ENCODE results near the genes RAB6C, AMER3 and CCDC74A.

GRCh38 chr2:128189477-128190070, 98.6 kb downstream of the UGGT1 start:
- RAMPAGE, long total RNA = no peak
- RRBS = no CpG with 5 or more reads among the region's 2 CpGs

DNA sequence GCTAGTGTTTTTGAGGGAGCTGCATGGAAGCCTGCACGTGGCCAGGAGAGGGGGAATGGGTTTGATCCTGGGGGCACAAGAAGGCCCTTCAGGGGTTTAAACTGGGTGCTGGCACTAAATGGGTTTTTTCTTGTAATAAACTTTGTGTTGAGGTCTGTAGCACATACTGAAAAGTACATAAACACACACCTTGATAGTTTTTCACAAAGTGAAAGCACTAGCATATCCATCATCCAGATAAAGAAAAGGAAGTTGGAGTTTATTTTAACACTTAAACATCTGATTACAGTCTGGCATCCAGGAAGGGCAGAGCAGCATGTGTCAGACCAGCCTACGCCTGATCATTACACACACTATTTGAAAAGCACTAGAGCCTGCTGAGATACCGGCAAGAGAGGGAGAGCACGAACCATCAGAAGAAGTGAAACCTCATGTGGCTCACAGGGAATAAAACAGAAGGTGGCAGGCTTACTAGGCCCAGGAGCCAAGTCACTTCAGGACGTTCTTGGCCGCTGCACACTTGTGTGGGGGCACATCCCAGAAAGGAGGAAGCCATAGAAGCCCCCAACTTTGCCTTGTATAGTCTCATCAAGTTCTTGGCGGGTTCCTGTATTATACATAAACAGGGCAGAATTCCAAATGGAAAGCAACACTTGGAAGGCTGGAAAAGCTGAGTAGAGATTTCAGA, 105.4 kb downstream of the UGGT1 start:
- RAMPAGE, long total RNA = no peak
- RRBS = no CpG with 5 or more reads among the region's 7 CpGs

DNA sequence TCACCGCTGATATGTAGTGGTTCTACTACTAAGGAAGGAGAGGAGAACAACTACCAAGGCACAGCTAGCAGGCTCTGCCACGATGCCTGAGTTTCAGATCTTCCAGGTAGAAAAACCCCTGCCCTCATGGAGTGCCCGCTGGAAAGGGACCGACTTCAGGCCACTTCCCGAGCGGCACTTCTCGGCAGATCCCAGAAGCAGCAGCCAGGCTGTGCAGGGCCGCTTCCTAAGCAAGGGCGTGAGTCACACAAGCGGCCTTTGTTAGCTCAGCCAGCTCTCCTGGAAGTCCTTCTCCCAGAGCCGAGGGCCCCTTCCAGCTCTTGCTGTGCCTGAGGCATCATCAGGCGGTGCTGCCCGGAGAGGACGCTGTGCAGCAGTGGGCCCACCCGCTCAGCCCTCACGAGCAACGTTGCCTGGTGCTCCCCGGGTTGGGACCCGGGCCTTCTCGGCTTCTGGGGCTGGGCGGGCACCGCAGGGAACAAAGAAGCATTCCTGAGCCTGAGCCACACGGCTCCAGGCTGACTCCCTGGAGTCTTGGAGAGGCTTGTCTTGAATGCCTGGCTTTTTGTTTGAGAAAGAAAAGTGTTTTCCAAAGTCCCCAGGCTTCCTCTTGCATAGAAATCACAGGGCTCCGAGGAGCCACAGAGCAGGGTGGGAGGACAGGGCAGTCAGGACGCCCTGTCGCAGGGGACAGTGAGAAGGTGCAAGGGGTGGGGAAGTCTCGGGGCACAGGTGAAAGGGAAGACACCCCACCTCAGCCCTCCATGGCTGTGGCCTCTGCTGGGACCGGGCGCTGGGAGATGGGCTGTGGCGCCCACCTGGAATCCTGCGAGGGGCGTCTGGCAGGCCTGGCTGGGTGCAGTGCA, 57.9 kb downstream of the HS6ST1 start:
- RAMPAGE, long total RNA = no peak
- RRBS = 70% methylated on average over 6 of the region's 32 CpGs

GRCh38 chr2:128298759-128299499, 19.7 kb downstream of the HS6ST1 start:
- RAMPAGE, long total RNA = no peak
- RRBS = no CpG with 5 or more reads among the region's 16 CpGs

GRCh38 chr2:128379966-128380474, 61.4 kb upstream of the HS6ST1 start:
- RAMPAGE, long total RNA = no peak
- RRBS = no CpG with 5 or more reads among the region's 19 CpGs

DNA sequence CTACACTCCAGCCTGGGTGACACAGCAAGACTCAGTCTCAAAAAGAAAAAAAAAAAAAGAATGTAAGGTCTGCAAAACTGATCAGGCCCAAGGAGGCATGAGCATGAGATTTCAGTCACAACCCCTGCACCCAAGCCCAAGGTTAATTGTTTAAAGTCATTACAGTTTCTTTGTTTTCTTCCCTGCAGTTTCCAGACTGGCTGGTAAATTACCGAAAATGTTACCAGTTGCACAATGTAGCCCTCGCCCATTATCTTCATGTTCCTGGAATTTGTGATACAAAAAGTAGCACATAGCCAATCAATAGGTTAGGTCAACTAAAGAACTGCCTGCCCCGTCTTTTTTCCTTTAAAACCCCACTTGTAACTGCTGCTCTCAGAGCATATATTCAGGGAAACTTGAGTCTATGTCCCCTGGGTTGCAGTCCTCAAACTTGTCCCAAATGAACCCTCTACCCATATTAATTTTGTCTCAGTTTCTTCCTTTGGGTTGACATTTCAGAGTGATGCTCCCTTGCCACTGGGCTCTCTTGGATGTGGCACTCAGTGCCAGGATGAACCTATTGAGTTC, 216.1 kb upstream of the HS6ST1 start:
- RAMPAGE, long total RNA = no peak
- RRBS = no CpG with 5 or more reads among the region's 3 CpGs

DNA sequence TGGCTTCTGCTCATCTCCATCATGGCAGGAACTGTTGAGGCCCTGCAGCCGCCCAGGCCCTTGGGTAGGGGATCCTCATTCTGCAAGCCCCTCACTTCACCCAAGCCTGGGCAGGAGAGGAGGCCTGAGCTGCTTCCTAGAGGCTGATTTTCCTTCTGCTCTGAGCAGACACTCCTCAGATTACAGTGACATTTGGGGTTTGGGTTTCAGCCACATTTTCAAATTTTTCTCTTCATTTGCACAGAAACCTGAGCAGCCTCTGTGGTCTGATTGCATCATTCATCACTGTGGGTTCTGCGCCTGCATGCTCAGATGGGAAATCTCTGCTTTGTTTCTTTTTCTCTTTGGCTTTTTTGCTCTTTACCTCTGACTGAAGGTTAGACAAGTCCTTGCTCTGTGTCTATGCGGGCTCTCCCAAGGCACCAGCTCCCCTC, 305.3 kb upstream of the HS6ST1 start:
- RAMPAGE, long total RNA = no peak
- RRBS = no CpG with 5 or more reads among the region's 3 CpGs

GRCh38 chr2:128654268-128654863, 335.7 kb upstream of the HS6ST1 start:
- RAMPAGE, long total RNA = no peak
- RRBS = no CpG with 5 or more reads among the region's 6 CpGs

DNA sequence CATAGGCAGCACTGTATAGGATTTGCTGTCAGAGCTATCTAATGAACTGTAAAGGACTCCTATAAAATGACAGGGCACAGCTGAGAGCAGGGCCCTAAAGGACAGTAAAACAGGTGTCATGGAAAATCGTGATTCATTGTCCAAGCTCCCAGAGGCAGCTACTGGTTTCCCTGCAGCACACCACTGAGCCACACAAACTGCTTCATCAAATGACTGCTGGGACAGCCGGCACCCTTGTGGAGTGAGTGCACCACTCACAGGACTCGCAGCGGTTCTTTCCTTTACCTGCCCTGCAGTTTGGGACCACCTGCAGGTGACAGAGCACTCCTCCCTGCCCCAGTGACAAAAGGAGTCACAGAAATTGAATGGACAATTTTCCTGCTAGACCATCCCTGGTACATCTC, 655.3 kb upstream of the HS6ST1 start:
- RAMPAGE, long total RNA = no peak
- RRBS = no CpG with 5 or more reads among the region's 4 CpGs

DNA sequence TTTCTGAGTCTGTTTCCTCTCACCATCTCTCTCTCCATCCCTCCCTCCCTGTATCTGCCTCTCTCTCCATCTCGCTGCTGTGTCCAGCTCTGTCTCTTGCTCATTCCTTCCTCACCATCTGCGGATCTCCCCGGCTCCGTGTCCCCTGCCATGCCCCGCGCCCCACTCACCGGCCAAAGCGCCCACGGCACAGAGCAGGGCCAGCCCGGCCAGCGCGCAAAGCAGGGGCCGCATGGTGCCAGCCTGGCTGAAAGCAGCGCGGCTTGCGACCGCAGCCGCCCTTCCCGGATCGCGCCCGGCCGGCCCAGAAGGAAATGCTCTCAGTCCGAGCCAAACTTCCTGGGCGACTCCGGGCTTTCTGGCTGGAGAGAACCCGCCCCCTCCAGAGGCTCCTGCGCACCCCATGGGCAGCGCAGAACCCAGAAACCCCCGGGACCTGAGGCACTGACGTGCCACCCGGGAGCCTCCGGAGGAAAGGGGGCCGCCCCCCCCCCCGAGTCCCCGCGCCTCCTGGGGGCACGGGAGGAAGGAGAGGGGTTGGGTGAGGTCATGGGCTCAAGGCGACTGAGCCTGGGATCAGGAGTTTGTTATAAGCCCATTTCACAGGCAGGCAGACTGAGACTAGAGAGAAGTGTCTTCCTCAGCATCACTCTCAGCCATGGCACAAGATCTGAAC, 45.3 kb upstream of the RAB6C start:
- RAMPAGE, long total RNA = no peak
- RRBS = 12% methylated on average over 17 of the region's 39 CpGs

GRCh38 chr2:129979561-129980134, at the start of gene RAB6C:
TSS of gene RAB6C (plus strand) at chr2:129979666.
- RAMPAGE, long total RNA = no peak
- RRBS = 4% methylated on average over 6 of the region's 53 CpGs

- RAMPAGE, long total RNA = no peak
- RRBS = no CpG with 5 or more reads among the region's 16 CpGs
These were observed 16.1 kb upstream of the CCDC74B start for GRCh38 chr2:130161009-130161409.

GRCh38 chr2:130728028-130728519, 796 bp upstream of the GPR148 start:
- RAMPAGE, long total RNA = no peak
- RRBS = no CpG with 5 or more reads among the region's 12 CpGs

DNA sequence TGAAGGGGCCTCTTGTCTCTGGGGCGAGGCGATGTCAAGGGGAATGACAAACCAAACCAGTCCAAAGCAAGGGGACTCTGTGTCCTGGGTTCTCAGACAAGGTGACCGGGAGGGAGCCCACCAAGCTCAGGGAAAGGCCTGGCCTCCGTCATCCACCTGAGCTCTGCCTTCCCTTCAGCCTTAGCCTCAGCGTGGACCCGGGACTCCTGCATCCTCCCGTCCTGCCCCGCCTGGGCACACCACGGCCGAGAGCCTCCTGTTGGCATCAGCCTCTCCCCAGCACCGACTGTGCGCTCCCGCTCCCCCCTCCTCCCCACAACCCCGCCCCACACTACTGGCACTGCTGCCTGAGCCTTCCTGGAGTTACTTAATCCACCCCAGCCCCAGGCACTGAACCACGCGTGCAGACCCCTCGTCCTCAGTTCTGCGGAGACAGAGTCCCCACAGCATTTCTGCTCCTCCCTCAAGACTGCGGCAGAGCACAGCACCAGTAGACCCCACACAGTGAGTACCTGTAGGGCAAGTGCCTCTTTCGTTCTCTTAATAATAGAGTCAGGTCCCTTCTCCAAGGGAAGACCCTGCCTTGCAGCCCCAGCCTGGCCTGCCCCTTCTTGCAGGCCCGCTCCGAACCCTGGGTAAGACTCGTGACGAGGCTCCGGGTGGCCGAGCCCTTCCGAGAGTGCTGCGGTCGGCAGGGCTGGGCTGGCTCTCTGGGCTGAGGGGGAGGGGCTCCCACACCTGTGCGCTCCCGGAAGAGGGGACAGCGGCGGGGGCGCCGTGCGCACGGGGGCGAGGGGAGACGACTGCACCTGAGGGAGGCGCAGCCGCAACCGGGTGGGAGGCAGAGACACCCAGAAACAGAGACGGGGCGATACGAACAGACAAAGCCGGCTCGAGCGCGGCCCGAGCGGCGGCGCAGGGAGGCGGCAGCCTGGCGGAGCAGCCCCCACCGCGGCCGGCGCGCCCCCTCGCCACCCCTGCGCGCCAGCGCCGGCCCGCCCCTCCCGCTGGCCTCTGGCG, at the start of gene AMER3:
Gene AMER3, plus strand, starts transcription at position 370 of the 1,020 bp plus-strand sequence.
- RAMPAGE, long total RNA = no peak
- RRBS = 4% methylated on average over 45 of the region's 68 CpGs

DNA sequence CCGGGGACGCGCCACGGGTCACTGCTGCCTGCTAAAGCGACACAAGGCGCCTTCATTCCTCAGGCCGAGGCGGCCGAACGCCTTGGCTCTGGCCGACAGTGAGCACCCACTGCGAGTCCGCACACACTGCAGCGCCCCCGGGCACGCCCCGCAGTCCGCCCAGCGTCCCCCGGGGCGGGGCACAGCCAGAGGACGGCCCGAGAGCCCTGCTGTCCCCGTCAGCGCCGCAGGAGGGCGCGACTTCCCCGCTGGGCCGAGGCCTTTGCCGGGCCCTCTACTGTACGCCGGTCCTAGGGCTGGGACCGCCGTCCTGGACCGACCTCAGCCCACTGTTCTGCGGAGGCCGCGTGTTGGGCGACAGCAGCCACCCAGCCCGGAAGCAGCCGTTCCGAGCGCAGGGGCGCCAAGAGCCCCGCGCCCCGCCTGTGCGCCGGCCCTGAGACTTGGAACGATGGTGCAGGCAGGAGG, 38.8 kb upstream of the ARHGEF4 start:
- RAMPAGE, long total RNA = no peak
- RRBS = 1% methylated on average over 28 of the region's 51 CpGs

DNA sequence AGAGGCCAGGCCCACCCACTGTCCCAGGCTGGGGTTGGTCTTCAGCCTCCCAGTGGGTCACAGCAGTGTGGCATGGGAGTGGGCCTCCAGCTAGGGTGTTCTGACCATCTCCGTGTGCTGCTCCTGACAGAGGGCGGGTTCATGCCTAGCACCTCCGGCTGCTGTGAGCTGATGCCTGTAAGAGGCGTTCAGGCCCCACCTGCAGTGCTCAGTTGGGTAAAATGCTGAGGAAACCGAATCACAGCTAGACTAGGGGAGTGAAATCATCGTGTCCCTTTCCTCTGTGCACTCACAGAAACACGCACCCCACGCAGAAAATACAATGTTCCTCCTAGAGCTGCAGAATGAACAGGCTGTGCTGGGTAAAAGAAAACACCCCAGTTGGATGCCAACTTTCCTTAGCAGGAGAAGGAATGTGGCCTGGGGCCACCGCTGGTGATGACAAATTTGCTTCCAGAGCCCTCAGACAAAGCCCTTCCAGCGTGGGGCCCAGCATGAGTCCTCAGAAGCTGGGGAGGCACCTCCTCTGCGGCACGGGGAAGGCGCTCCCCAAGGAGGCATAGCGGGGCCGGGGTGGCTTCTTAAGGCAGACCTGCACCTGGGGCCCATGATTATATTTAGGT, 16.4 kb upstream of the ARHGEF4 start:
- RAMPAGE, long total RNA = no peak
- RRBS = 89% methylated on average over 1 of the region's 15 CpGs

GRCh38 chr2:130898379-130899184, 61.9 kb downstream of the ARHGEF4 start:
- RAMPAGE, long total RNA = no peak
- RRBS = no CpG with 5 or more reads among the region's 10 CpGs

DNA sequence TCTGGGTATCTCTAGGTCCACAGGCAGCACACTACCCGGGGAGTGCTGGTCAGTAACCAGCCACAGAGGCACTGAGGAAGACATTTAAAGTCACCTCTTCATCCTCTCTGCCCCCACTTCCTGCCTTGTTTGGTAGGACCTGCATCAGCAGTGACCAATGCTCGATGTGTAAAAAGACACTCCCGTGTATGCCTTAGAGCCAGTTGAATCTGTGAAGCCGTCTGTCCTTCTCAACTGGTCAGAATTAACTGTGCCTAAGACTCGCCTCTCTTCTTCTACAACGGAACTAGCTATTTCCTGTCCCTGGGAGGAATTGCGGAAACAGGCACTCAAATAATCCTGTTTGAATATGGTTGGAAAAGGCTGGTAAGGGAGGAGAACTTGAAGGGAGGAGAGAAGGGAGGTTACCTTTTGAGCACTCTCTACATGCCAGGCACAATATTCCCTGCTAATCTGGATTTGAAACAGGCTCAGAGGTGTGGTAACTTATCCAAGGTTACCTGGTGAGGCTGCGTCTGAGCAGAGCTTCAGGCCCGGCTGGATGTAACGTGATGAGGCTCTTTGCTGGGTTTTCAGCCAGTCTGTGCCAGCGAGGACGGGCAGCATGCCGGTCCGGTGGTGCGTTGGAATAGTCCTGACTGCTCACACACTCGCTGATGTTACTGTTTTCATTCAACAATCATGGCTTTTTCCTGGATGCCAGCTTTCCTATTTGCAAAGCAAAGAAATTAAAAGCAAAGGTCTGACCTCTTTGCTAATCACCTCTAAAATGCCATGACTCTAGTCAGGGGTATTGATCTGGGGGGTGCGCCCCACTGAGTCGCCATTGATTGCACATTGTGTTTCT, 127.0 kb downstream of the FAM168B start:
- RAMPAGE, long total RNA = no peak
- RRBS = 14% methylated on average over 5 of the region's 18 CpGs

DNA sequence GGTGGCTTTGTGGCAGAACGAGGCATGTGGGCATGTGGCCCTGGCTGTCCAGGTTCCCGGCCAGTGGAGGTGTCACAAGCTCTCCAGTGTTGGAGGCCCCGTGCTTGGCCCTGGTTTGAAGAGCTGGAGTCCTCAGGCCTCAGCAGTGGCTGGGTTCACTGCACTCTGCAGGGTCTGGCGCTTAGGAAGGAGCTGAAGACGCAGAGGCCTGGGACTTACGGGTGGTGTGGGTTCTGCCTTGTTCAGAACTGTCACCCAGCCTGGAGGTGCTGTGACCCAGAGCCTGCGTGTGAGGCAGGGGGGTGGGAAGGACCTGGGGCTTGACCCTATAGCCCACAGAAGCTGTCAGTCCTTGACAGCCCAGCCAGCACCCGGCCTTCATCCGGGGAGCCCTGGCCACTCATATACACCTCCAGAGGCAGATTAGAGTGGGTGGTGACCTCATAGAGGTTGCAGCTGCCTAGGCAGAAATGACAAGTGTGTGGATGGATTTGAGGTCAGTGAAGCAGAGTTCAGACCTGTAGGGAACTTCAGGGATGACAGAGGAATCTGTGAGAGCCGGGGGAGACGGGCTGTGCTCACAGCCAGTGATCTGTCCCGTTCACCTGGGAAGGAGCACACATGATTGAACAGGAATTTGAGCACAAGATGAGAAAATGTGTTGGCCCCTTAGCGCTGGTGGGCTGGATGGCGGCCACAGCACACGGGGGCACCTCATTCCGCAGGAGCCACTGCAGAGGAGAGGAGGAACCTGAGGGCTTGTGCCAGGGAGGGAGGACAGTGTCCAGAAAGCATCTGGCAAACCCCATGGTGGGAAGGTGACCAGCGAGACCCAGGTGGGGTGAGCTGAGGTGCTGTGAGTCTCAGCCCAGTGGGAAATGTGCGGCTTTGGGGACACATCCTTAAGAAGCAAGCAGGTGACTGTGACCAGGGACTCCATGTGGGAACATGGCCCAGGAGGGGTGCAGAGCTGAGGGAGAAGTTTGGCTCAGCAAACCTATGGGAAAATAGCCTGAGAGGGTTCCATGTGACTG, 15.4 kb upstream of the CCDC74A start:
- RAMPAGE, long total RNA = no peak
- RRBS = no CpG with 5 or more reads among the region's 18 CpGs

DNA sequence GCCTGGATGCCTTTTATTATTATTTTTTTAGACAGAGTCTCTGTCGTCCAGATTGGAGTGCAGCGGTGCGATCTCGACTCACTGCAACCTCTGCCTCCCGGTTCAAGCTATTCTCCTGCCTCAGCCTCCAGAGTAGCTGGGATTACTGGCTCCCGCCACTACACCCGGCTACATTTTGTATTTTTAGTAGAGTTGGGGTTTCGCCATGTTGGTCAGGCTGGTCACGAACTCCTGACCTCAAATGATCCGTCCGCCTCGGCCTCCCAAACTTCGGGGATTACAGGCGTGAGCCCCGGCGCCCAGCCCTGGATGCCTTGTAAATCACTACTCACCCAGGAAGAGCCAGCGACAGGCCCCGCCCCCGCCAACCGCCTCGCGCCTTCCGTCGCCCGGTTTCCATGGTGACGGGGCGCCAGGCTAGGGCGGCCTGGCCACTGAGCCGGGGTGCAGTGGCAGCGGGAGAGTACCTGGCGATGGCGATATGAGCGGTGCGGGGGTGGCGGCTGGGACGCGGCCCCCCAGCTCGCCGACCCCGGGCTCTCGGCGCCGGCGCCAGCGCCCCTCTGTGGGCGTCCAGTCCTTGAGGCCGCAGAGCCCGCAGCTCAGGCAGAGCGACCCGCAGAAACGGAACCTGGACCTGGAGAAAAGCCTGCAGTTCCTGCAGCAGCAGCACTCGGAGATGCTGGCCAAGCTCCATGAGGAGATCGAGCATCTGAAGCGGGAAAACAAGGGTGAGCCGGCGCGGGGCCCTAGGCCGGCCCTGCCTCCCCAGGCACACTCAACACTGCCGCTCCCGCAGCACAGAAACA, at the start of gene CCDC74A:
Gene CCDC74A, plus strand, starts transcription at position 399 of the 809 bp plus-strand sequence.
- RAMPAGE, long total RNA = no peak
- RRBS = 2% methylated on average over 8 of the region's 60 CpGs